ENCODE results near the genes H2BC21, H2AC20, BOLA1 and MTMR11.

GRCh38 chr1:147612376-147613395 is 57.6 kb downstream of the ACP6 start:
- CAGE, long polyA plus RNA = no peak
- RRBS = no CpG with 5 or more reads among the region's 10 CpGs

GRCh38 chr1:147620100-147620594 is 50.2 kb downstream of the ACP6 start:
- CAGE, long polyA plus RNA = no peak
- RRBS = no CpG with 5 or more reads among the region's 8 CpGs

GRCh38 chr1:147772456-147773061 is 12.2 kb upstream of the GJA5 start:
- CAGE, long polyA plus RNA = no peak
- RRBS = no CpG with 5 or more reads among the region's 6 CpGs

DNA sequence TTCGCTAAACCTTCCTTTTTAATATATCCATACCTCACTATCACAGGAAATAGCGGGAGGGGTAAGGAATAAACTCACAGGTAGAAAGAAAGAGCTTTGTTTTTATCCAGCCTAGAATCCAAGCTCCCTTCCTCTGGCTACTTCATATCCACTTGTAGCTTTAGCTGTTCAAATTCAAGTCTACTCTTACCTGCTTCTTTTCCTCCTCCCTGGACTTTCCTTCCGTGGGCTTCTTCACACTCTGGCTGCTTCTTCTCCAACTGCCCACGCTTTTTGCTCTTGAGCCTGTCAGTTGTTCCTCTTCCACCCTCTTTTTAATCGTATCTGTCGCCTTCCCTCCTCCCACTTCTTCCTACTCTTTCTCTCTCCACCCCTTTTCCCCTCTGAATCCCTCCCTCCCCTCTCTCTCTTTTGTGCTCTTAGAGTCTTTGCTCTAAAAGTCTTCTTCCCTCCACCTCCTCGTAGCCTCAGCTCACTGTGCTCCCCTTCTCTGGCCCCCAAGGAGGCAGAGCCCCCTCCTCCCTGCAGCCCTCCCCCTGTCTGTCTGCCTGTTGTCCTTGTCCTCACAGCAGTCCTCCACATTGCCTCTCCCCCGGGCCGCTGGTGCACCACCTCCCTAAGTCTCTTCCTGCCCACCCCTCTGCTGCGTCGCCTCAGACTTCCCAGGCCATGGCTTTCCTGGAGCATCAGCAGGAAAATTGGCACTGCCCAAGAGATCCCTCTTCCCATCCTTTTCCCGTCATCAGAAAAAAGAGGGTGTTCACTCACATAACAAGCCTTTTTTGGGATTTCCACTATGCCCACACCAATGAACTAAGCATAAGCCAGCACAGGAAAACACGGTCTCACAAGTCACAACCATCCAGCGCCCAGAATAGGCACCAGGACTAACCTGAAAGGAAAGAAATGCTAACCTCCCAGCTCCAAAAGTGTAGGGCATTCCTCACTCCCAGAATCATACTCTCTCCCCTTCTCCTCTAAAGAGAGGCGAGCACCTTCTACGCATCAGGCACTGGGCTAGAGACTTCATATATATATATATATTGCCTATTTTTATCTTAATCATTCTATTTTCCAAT is 13.0 kb upstream of the GJA5 start:
- CAGE, long polyA plus RNA = no peak
- RRBS = no CpG with 5 or more reads among the region's 16 CpGs

DNA sequence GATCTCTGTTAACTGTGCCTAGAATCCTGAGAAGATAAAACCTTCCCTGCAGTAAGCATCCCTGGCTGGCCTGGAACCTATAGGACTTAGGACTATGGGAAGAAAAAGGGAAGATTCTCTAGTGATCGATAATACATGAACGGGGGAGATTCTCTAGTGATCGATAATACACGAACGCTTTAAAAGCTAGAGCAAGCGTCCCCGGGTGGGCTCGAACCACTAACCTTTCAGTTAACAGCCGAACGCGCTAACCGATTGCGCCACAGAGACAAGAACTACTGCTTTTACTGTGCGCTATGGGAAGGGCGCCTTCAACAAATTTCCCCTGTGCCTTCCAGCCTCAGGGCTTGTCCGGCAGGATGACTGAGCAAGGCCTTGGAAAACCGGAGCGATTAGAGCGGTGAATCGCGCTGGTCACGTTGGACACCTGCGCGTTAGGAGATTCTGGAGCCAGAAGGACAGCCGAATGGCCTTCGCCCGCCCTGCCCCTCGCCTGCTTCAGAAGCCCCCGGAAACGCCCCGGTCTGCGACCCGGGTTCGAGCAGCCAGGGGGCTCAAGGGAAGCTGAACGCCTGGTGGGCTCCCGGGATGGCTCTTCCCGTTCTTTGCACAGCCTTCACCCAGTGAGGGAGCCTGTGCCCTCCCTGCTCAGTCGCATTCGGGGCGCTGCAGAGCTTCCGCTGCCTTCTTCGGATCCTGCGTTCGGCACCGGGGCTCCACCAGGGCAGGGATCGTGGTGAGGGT is 103.6 kb downstream of the NBPF11 start:
- CAGE, long polyA plus RNA = no peak
- RRBS = no CpG with 5 or more reads among the region's 46 CpGs

DNA sequence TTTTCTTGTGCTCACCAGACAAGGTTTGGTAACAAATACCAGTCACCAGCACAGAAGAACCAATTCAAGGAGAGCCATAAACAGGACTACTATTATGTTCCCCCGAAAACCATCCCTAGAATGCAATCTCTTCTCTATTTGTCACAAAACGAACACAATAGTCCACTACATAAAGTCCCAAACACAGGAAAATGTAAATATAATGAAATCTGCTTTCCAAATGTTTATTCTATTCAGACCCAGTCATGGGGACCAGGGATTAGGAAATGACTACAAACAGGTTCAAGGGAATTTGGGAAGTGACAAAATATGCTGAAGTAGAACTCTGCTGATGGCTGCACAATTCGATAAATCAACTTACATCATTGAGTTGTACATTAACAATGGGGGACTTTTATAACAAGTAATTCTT is 12.9 kb downstream of the NBPF11 start:
- CAGE, long polyA plus RNA = no peak
- RRBS = no CpG with 5 or more reads among the region's 3 CpGs

- CAGE, long polyA plus RNA = no peak
- RRBS = 19% methylated on average over 3 of the region's 68 CpGs
Measured at GRCh38 chr1:148245921-148247020, 94.2 kb upstream of the NBPF11 start.

GRCh38 chr1:148522073-148522496 is 39.0 kb upstream of the PPIAL4G start:
- CAGE, long polyA plus RNA = no peak
- RRBS = no CpG with 5 or more reads among the region's 23 CpGs

DNA sequence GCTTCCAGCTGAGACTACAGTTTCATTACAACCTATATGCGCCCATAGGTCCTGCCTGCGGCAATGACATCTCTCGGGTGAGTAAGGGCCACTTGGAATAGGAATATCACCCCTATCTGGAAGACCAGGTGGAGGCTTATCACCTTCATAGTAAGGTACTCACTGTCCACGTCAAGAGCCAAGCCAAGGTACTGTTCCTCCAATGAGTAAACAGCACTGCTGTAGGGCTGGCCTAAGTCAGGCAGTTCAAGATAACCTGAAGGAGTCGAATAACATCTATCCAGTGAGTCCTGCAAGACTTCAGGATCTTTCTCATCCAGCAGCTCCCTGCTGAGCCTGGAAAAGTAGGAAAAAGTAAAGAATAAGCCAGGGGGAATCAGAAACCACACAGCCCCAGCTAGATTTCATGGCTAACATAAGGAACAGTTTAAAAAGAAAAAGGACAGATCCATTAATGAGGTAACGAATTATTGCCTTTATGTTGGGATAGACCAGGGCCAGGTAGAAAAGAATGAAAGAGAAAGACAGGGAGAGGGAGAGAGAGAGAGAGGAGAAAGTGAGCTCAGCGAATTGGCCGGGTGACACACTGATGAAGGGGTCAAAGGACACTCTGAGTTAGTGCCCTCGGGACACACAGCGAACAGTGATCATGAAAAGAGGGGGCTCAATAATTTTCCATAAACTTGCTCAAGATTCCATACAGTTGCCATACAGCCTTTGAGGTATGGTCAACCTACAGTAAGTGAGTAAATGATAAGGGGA is 51.6 kb upstream of the PPIAL4G start:
- CAGE, long polyA plus RNA = no peak
- RRBS = no CpG with 5 or more reads among the region's 10 CpGs

DNA sequence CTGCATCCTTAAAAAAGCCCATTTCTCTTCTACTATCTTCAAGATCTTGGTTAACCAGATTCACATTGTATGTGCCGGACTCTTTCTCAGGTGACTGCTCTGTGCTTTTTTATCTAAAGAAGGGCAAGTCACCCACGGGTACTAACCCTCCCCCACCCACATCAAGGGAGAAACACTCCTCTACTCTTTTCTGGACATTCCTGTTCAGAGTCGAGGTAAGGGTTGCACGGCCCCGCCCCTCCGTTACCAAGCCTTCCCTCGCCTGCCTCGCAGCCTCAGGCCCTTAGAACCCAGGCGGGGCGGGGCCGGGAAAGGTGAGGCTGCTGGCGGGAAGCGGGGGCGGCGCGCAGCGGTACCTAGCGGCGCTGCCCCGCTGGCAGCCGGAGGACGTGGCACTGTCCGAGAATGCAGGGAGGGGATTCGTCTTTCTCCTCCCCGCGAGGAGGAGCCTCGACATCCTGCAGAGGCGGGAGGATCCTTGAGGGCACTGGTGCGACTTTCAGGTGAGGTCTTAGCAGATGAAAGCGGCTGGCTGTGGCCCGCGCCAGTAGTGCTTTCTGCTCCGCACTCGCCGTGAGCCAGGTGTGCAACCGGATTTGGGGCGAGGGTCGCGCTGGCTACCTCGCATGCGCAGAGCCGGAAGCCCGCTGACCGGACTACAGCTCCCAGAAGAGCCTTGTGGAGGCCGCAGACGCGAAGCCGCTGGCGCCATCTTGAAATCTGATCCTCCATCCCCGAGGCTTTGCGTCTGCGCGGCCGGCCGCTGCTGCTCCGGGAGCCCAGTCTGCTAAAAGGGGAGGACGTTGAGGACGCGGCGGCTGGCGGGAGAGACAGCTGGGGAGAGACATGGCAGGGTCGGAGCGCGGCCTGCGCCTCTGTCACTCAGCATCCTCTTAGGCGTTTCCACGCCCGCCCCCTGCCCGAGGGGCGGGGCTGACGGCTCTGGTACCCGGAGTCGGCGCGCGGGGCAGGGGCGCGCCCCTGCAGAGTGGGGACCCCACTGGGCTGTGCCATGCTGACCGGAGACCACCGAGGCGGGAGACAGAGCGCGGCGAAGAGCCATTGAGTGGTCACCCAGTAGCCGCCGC is 107.8 kb downstream of the PDE4DIP start:
- CAGE, long polyA plus RNA = no peak
- RRBS = 2% methylated on average over 33 of the region's 86 CpGs

DNA sequence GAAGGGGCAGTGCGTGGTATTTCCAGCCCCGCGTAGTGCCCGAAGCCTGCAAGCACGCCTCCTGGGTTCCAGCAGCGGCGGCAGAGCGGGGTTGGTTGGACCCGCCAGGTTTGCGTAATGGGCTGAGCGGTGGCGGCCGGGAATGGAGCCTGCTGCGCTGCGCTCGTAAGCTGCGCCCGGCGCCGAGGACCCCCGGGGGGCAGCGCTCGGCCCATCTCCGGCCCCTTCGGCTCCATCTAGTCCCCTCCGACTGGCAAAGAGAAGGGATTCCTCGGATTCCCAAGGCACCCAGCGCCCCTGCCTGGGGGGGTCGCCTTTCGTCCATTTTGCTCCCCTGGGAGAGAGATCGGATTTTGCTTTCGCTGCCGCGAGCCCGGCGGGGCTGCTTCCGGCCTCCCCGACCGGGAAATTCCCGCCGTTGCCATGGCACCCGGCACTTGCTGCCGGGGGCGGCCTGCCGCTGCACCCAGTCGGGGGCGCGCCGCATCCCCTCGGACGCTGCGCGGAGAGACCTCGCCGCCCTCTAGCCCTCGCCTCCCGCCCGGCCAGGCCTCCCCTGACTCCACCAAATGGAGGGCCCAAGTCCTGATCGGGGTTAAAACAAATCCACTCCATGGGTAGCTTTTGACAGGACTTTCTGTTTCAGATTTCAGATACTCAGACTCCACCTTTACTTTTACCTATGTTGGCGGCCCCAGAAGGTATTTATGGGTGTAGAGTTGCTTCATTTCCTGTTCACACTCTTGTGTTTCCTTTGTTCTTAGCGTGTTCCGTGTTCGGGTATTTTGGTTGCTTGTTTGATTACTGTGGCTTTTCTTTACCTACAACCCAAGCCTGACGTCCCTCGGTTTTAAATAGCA is 73.4 kb upstream of the NBPF9 start:
- CAGE, long polyA plus RNA = no peak
- RRBS = no CpG with 5 or more reads among the region's 65 CpGs

DNA sequence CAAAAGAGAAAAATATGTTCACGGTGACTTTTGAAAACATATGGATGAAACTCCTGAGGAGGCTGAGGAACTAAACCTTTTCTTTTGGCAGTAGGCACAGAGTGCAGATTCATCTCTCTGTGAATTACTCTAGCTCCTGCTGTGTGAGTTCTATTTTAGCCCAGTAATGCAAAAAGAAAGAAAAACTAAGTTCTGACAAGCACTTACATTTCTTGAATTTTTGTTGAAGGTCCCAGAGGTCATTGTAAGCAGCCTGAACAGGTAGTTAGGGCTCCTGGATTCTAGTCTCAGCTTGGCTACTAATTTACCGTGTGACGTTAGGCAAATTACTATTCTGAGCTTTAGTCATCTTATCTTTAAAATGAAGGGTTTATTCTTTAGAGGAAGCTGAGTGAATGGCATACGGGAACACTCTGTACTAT is 125.7 kb upstream of the NBPF9 start:
- CAGE, long polyA plus RNA = no peak
- RRBS = no CpG with 5 or more reads among the region's 4 CpGs

DNA sequence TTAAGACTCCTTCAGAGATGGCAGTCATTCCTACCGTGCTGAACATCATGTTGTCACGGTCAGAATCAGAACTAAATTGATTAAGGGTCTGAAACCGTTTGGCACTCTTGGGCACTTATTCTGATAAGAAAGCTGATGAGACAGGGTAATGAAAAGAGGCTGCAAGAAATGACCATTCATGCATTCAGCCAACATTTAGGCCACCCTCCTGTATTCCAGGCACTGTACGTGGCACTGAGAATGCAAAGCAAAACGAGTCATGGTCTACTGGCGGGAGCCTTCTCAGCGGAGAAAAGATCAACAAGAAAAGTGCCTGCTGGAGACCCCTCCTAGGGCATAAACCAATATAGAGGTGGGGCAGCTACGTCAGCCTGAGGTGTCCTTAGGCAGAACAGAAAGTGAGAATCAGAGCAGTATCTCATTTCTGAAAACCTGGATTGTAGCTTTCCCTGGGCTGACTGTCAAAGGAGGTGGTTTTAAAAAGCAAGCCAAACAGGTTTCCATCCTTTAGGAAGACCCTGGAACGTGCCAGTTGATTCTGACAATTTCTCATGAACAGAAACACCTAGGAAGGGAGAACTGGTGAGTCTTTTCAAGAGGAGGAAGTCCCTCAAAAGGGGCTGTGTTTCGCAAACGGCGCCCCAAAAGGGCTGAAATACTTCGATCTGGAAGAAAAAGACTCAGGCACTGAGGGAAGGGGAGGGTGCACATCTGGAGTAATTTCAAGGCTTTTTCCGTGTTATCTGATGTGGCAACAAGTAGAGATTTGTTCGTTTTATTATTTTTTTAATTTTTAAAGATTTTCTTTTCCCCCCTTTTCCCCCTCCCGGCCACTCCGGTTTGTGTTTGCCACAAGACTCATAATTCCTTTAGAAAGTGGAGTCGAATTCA is 22.4 kb downstream of the PPIAL4C start:
- CAGE, long polyA plus RNA = no peak
- RRBS = no CpG with 5 or more reads among the region's 18 CpGs

DNA sequence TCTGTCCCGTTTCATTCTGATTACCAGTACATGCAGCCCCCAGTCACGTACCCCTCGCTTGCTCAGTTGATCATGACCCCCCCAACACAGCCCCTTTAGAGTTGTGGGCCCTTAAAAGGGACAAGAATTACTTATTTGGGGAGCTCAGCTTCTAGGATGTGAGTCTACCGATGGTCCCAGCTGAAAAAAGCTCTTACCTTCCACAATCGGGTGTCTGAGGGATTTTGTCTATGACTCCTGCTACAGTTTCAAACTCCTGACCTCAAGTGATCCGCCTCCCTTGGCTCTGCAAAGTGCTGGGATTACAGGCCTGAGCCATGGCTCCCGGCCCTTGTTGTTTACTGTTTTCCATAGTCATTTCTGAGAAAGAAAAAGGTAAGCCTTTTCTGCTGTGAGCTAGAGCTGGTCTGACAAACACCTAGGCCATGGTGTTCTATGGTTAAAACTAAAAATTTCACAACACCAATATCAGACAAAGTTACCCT is 57.5 kb downstream of the PPIAL4C start:
- CAGE, long polyA plus RNA = no peak
- RRBS = no CpG with 5 or more reads among the region's 7 CpGs

- CAGE, long polyA plus RNA = no peak
- RRBS = no CpG with 5 or more reads among the region's 17 CpGs
Measured at GRCh38 chr1:149708305-149708967, 74.1 kb upstream of the FCGR1A start.

- CAGE, long polyA plus RNA = no peak
- RRBS = no CpG with 5 or more reads among the region's 5 CpGs
Measured at GRCh38 chr1:149845309-149846169, 3.0 kb upstream of the H2AC18 start.

- CAGE, long polyA plus RNA = no peak
- RRBS = no CpG with 5 or more reads among the region's 9 CpGs
Measured at GRCh38 chr1:149886582-149886762, at the start of gene H2BC21. TSS of gene H2BC21 (minus strand) at chr1:149886682.

DNA sequence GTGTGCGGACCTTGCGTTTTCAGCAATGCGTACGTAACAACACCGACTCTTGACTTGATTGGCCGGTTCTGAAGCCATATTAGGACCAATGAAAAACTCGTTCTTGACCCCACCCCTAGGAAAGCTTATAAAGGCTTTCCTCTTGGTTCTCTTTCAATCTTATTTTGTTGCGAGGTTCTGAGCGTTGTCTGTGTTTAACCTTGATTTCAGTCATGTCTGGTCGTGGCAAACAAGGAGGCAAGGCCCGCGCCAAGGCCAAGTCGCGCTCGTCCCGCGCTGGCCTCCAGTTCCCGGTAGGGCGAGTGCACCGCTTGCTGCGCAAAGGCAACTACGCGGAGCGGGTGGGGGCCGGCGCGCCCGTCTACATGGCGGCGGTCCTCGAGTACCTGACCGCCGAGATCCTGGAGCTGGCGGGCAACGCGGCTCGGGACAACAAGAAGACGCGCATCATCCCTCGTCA is at the start of gene H2AC20:
Gene H2AC20 (plus strand): TSS at position 156 of the 460 bp plus-strand sequence.
- CAGE, long polyA plus RNA = no peak
- RRBS = no CpG with 5 or more reads among the region's 40 CpGs

GRCh38 chr1:149899264-149900641 is at the start of gene BOLA1:
TSS of gene BOLA1 (plus strand) at chr1:149899568.
- CAGE, long polyA plus RNA = no peak
- RRBS = 22% methylated on average over 13 of the region's 82 CpGs

DNA sequence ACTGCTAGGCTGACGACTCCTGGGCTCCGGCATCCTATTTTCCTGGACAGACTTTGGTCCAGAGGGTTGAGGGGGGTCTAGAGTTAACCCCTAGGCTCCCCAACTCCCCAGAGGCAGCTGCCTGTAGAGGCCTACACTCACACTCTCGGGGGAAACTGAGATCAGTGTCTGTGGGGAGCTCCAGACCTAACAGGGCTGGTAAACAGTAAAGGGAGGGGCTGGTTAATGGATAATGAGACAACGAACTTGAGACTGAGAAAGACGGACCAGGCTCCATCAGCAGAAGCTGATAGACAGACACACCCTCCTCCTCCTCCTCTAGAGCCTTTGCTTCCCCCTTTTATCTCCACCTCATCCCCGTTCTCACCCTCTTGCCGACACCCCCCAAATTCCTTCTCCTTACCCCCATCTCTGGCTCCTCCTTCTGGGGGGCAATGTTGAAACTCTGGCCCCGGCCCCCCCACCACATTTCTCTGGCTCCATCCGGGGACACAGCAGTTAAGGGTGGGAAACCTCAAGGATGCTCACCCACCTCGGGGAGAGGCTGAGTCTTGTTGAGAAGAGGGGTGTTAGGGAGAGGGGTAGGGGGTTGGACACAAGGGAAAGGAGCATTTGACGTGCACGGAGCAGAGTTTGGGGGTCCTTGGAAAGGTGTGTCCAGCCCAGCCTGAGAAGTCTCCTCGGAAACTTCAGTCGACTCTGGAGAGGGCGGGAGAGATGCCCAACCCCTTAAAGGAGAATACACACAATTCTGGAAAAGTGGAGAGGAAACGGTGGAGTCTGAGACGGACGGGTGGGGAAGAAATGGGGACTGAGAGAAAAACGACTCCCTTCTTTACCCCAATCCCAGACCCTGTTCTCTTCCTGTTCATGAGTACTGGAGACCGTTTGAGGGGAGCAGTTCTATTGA is at the start of gene MTMR11:
Gene MTMR11 (minus strand): TSS at position 701 of the 910 bp plus-strand sequence.
- CAGE, long polyA plus RNA = start-site peak on the minus strand centred at position 671 of the sequence, 24 bp wide, 53 and 86 reads in 2 replicates
- RRBS = no CpG with 5 or more reads among the region's 20 CpGs